Epithelial cell of prostate (primary cell): ENCODE measurements around a stretch of chr21.

DNA sequence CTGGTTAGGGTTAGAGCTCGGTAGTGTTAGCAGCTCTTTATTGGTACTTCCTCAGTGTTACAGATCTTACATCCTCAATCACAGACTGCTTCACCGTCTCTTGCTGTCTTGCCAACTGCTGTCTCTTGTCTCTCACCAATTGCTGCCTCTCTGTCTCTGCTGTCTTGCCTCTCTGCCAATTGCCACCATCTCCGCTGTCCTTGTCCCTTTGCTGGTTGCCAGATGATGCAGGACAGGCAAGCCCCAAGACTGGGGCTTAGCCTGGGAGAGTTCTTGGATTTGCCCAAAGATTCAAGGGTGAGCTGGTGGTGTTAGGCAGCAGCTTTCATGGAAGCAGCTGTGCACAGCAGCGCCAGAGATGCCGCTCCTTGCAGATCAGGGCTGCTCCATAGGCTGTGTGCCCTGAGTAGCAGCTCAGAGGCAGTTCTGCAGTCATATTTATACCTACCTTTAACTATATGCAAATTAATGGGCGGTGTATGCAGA is 18.5 kb downstream of the BACE2 start:
- RRBS: no CpG with 5 or more reads among the region's 6 CpGs

- RRBS: no CpG with 5 or more reads among the region's 8 CpGs
Observed at GRCh38 chr21:41232152-41232476, 64.2 kb downstream of the BACE2 start.

- RRBS: no CpG with 5 or more reads among the region's 4 CpGs
Observed at GRCh38 chr21:41243224-41243893, 73.2 kb upstream of the FAM3B start.

DNA sequence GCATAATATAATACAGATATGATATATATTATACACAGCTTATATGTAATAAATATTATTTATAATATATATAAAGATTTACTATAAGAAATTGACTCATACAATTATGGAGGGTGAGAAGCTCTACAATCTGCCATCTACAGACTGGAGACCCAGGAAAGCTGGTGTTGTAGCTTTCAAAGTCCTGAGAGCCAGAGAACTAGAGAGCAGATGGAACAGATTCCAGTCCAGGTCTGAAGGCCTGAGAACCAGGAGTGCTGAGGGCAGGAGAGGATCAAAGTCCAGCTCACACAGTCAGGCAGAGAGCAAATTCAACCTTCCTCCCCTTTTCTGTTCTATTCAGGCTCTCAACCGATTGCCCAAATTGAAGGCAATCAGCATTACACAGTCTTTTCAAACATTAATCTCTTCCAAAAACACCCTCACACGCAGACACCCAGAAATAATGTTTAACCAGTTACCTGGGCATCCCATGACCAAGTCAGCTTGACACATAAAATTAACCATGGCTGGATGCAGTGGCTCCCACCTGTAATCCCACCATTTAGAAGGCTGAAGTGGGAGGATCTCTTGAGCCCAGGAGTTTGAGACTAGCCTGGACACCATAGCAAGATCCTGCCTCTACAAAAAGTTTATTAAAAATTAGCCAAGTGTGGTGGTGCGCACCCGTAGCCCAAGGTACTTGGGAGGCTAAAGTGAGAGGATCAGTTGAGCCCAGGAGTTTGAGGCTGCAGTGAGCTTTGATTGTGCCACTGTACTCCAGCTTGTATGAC is 2.6 kb upstream of the TMPRSS2 start:
- RRBS: no CpG with 5 or more reads among the region's 4 CpGs

DNA sequence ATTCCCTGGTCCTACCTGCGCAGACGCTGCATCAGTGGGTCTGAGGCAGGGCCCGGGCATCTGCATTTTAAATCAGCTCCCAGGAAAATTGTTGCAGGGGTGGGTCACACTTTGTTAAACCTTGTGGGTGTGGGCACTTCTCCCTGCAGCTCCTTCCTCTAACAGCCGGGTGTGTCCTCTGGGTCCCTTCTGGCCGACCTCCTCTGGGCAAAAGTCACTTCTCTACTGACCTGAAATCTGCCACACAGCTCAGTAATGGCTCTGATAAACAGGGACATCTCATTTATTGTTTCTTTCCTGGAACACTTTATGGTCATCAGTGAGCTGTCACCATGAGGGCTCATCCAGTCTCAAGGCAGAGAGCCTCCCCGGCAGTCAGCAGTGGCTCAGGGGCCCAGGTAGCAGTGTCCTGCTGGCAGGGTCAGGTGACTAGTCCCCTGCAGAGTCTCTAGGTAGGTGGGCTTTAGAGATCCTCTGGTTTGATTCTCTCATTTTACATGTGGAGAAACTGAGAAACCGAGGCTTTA is 52.8 kb upstream of the TMPRSS2 start:
- RRBS: 84% methylated on average over 2 of the region's 7 CpGs

GRCh38 chr21:41583272-41584088 is 75.5 kb upstream of the TMPRSS2 start:
- RRBS: no CpG with 5 or more reads among the region's 16 CpGs

- RRBS: 14% methylated on average over 4 of the region's 16 CpGs
Observed at GRCh38 chr21:41664921-41665449, 101.9 kb downstream of the RIPK4 start.

DNA sequence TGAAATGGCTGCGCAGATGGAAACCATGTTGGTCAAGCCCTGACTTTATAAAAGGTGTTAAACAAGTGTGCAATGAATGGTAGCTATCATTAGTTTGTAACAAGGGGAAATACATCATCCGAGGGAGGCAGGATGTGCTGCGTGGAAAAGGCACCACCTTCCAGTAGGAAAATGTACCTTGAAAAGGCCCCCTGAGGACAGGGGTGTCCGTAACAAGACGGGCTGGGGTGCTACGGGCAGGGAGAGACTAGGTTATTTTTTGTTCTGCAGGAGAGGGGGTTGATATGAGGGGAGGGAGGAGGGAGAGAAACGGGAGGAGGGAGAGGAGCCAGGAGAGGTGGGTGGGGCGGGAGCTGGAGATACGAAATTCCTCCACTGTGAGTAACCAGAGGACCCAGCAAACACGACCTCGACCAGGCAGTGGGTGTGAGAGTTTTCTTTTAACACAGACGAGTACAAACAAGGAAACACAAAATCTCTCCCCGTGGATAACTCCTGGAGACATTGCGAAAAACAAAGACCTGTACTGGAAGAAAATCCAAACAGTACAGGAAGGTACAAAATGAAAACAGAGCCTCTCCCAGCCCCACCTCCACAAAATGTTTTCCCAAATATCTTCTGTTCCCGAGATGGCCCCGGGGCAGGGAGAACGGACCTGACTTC is 82.6 kb downstream of the RIPK4 start:
- RRBS: no CpG with 5 or more reads among the region's 17 CpGs

GRCh38 chr21:41801049-41801461 is 34.2 kb upstream of the RIPK4 start:
- RRBS: no CpG with 5 or more reads among the region's 16 CpGs

GRCh38 chr21:41999681-42000172 is 10.4 kb downstream of the ZBTB21 start:
- RRBS: no CpG with 5 or more reads among the region's 4 CpGs

DNA sequence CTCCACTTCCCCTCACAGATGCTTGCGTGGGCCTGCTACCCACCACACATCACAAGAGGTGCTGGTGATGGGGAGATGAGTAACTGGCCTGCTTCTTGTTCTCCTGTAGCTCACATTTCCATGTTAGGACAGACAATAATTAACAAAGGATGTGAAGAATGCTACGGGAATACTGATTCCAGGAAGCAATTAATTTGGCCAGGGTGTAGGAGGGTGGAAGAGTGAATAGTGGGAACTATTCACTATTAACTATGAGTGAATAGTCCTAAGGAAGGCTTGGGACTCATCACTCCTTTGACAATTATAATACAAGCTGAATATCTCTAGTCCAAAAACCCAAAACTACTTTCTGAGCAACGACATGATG is 6.9 kb downstream of the ZBTB21 start:
- RRBS: no CpG with 5 or more reads among the region's 3 CpGs

- RRBS: no CpG with 5 or more reads among the region's 3 CpGs
Observed at GRCh38 chr21:42004807-42005312, 5.3 kb downstream of the ZBTB21 start.

DNA sequence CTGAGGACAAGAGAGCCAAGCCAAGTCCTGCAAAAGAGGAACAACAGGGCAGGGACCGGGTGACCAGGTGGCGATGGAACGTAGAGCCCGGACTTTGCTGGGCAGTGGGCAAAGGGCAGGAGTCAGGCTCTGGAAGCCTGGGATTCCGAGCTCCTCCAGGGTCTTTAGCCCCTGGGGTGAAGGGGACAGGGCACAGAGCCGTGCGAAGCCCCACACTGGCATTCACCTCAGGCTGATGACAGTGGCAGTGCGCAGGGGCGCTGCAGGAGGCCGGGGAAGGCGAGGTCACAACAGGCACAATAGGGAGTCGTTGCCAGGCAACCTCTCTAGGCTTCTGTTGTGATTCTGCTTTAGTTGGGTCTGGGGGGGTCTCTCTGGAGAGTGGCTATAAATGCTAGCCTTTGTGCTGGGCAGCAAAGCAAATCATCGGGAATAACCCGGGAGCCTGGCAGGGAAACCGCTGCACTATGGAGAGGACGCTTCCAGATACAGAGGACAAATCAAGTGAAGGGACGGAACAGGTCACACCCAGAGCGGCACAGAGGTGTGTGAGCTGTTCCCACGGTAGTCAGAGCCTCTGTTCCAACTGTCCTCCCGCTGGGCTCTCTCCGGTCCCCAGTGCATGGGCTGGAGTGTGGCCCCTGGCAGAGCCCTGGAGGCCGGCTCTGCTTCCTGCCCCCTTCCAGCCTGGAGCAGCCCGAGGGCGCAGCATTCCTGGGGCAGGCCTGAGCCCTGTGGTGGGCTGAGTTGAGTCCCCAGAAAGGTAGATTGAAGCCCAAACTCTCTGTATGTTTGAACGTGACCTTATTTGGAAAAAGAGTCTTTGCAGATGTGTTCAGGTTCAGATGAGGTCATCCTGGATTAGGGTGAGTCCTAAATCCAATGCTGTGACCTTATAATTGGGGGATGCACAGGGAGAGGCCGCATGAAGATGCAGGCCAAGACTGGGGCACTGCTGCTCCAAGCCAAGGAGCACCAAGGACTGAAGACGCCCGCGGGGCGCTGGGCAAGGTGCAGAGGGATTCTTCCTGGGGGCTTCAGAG is 11.8 kb upstream of the ZBTB21 start:
- RRBS: 88% methylated on average over 2 of the region's 30 CpGs

GRCh38 chr21:42093769-42094683 is 22.9 kb downstream of the UMODL1 start:
- RRBS: no CpG with 5 or more reads among the region's 25 CpGs

GRCh38 chr21:42164809-42165174 is 54.1 kb upstream of the ABCG1 start:
- RRBS: no CpG with 5 or more reads among the region's 4 CpGs

- RRBS: 71% methylated on average over 1 of the region's 10 CpGs
Observed at GRCh38 chr21:42269392-42269770, 45.8 kb downstream of the TFF3 start.

DNA sequence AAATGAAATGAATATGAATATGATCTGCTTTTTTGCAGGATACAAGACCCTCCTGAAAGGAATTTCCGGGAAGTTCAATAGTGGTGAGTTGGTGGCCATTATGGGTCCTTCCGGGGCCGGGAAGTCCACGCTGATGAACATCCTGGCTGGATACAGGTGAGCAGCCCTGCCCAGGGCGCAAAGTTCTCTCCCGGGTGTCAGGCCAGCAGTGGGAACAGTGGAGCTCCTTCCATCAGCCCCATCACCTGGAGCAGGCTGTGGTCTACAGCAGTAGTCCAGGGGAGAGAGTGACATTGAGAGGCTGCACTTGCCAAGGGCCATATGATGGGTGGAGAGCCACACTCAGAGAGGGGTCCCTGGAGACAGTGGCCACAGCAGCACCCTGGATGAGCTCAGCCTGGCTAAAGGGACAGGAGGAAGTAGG is 44.2 kb downstream of the TFF3 start:
- RRBS: 70% methylated on average over 4 of the region's 6 CpGs

- RRBS: 87% methylated on average over 4 of the region's 26 CpGs
Observed at GRCh38 chr21:42278946-42279669, 36.1 kb downstream of the TFF3 start.

DNA sequence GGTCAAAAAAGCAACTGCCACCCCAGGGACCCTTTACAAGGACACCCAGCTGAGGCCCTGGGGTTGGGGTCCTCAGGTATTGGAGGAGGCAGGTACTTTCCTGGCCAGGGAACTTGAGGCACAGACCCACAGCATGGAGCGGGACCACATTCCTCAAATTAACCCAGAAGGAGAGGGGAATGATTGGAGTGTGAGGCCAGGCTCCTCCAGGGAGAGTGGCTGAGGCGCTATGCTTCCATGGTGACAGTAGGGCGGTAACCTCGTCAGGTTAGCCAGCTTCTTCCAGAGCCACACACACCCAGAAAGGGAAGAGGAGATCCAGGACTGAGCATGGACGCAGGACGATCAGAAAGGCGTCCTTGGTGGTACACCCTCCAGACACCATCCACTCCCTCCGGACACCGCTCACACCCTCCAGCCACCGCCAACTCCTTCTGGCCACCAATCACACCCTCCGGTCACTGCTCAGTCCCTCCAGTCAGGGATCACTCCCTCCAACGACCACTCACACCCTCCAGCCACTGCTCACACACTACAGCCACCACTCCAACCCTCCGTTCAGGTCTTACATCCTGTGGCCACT is 4.2 kb upstream of the TFF1 start:
- RRBS: 95% methylated on average over 4 of the region's 13 CpGs

DNA sequence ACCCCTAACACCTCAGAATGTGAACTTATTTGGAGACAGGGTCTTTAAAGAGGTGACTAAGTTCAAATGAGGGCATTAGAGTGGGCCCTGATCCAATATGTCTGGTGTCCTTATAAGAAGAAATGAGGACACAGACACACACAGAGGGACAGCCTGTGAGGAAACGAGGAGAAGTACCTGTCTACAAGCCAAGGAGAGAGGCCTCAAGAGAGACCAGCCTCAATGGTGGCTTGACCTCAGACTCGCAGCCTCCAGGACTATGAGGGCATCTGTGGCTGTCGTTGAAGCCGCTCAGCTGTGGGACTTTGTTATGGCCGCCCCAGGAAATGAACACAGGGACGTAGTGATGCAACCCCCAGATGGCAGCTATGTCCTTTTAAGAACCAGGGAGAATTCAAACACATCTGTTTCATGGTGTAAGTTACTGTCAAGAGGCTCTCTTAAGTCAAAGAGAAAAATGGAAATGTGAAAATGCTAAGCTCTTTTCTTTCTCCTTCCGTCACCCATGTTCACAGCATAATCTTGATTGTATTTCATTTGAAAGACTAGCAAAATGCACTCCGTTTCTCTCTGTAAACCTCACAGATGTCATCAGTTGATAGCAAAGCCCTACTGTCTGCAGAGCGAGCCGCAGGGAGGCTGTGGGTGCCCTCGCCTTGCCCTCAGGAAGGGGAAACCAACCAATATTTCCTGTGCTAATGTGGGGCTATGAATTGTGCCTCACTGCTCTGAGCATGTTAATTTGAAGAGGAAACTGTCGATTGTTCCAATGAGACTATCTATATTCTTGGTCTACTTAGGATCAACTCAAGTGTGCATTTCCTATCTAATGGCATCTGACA is 21.3 kb downstream of the UBASH3A start:
- RRBS: no CpG with 5 or more reads among the region's 12 CpGs